HEK293 (cell line): ENCODE measurements around the gene MPST.

DNA sequence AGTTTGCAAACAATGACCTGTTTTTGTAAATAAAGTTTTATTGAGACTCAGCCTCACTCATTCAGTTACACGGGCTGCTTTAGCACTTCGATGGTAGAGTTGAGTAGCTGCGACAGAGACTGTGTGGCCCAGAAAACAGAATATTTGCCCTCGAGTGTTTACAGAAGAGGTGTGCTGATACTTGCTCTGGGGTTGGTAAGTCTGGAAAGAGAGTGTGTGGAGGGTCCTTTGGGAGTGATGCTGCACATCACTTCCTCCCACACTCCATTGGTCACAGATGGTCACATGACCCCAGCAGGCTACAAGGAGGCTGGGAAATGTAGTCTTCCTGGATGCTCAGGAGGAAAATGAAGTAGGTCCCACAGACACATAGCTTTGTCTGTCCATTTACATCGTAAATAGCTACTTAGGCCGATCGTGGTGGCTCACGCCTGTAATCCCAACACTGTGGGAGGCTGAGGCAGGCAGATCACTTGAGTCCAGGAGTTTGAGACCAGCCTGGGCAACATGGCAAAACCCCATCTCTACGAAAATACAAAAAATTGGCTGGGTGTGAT, 34.5 kb downstream of the IFT27 start:
- PRO-cap: no peak
- RRBS, 2 experiments: no CpG with 5 or more reads among the region's 9 CpGs

- PRO-cap: no peak
- RRBS, 2 experiments: no CpG with 5 or more reads among the region's 5 CpGs
Observed at GRCh38 chr22:36901813-36902283, 11.6 kb upstream of the CSF2RB start.

DNA sequence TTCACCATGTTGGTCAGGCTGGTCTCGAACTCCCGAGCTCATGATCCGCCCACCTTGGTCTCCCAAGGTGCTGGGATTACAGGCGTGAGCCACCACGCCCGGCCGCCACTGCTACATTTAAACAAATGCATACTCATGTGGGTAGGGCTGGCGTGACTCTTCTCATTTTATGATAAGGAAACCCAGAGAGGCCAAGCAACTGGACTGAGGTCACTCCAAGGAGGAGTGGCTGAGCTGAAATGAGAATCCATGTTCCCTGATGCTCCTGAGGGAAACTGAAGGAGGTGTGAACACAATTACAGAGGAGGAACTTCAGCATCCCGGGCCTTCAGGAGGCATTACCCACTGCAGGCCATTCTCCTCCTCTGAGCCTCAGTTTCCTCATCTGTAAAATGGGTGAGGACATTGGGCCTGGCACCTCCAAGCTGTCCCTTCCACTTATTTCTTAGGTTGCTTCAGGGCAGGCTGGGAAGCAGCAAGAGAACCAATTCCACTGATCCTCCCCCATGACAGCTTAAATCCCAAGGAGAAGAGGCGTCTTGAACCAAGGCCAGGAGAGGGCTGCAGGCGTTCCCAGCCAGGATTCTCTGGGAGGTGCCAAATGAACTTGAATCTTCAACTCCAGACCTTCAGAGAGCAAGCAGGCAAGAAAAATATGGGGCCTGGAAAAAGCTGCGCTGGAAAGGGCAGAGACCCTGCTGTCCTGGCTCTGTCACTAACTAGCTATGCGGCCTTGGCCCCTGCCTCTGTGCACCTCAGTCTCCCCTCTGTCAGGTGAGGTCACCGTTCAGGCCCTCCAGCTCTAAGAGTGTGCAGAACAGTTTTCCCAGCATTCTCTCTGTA, 2.9 kb downstream of the TST start:
- PRO-cap: no peak
- RRBS, 2 experiments: no CpG with 5 or more reads among the region's 14 CpGs

GRCh38 chr22:37018064-37018469, 1.2 kb downstream of the TST start:
- PRO-cap: no peak
- RRBS, 2 experiments: 92 to 93% methylated on average over 5 of the region's 18 CpGs

- PRO-cap: bidirectional peak, plus-strand start at chr22:37019763, minus-strand start at chr22:37019447; bidirectional peak, plus-strand start at chr22:37020314, minus-strand start at chr22:37020354
- RRBS, 2 experiments: under 1 to 3% methylated on average over 13 to 20 of the region's 57 CpGs
Observed at GRCh38 chr22:37019650-37020542, at the start of gene MPST. TSS of gene MPST (plus strand) at chr22:37019742.

DNA sequence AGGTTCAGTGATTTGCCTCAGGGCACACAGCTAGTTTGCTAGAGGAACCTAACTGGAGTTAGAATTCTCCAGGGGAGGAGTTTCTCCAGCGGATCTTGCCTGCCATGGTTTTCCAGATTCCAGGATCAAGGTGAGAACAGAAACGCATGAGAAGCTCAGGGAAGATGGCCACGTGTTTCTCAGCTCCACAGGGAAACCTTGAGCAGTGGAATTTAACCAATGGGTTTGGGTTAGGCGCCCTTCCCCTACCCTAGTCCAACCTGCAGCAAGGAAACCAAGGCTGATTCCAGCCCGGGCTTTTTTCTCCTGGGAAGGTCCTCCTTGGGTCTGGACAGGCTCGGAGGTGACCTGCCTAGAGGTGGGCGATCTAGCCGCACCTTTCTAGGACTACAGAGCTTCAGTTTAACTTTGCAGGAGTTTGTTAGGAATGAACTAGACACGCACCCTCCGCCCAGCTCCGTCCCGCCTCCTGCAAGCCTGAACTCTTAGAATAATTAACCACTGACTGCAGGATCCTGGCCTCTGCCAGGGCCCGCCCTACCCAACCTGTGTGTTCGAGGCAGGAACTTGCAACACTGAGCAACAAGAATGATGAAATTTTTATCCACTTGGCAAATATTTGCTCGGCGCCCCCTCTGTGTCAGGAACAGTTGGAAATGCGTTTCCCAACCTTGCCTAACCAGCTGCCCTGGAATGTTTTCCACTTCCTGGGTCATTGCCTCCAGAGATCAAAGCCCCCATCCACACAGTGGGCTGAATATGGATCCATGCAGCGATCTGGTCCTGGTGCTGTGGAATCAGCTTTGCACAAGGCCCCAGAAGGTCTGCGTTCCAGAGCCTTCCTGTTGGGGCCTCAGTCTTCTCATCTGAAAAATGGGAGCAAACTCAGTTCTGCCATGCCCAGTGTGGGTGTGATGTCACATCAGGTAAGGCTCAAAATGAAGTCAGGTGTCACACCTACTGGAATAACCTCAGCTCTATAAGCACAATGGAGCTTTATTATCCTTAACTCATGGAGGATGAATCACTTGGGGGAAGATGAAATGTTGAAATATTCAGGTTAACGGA, 13.2 kb downstream of the MPST start:
- PRO-cap: no peak
- RRBS, 2 experiments: no CpG with 5 or more reads among the region's 20 CpGs

- PRO-cap: no peak
- RRBS, 2 experiments: 49 to 86% methylated on average over 3 of the region's 8 CpGs
Observed at GRCh38 chr22:37100476-37101066, 8.9 kb downstream of the TMPRSS6 start.

DNA sequence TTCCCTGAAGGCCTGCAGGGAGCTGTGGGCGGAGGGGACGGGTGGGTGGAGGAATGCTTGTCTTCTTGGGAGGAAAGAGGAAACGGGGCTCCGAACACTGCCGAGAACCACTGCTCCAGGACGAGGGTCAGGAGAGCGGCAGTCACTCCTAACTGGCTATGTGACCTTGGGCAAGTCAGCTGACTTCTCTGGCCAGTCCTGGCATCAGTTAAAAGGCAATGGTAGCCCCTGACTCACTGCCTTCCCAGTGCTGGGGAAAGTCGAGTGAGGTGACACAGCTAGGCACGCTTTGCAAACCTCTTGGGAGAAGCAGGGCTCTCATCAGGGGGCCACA, 16.5 kb downstream of the IL2RB start:
- PRO-cap: no peak
- RRBS, 2 experiments: no CpG with 5 or more reads among the region's 9 CpGs

DNA sequence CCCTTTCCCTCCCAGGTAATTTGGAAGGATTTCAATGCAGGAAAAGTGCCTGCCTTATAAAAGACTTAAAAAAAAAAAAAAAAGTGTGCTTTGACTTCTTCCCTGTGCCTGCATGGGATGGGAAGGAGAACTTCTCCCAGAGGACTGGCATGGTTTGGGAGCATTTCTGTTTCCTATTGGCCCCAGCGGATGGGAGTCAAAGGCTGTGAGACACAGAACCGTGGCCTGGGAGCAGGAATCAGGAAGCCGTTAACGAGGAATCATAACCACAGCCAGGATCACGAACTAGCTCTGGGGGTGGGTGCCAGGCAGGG, 583 bp downstream of the C1QTNF6 start:
- PRO-cap: no peak
- RRBS, 2 experiments: no CpG with 5 or more reads among the region's 5 CpGs

DNA sequence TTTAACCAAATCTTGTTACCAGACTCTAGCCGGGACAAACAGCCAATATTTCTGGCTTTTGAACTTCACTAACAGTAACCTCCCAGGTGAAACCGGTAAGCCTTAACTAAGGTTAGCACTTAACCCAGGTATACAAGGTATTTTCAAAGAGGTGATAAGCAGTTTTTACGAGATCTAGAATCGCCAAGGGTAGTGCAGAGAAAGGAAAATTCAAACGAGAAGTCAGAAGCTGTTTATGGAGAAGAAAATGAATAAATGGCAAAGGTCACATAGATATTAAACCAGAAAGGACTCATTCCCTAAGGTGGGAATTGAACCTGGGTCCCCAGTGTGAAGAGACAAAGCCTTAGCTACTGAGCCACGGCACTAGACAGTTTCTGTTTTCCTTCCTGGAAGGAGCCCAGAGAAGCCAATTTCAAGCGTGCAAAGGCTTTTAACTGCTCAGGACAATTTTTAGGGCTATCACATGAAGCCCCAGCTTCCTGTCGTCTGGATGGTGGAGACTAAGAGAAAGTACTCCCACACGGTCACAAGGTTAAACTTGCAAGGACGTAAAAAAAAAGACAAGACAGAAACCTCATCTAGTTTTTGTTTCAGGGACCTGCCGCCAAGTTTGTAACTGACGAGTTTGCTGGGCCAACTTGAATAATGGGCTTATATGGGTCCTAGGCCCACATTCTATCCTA, 5.7 kb upstream of the C1QTNF6 start:
- PRO-cap: unidirectional peak, minus-strand start at position 377 of the sequence
- RRBS, 2 experiments: 33 to 83% methylated on average over 1 of the region's 12 CpGs

DNA sequence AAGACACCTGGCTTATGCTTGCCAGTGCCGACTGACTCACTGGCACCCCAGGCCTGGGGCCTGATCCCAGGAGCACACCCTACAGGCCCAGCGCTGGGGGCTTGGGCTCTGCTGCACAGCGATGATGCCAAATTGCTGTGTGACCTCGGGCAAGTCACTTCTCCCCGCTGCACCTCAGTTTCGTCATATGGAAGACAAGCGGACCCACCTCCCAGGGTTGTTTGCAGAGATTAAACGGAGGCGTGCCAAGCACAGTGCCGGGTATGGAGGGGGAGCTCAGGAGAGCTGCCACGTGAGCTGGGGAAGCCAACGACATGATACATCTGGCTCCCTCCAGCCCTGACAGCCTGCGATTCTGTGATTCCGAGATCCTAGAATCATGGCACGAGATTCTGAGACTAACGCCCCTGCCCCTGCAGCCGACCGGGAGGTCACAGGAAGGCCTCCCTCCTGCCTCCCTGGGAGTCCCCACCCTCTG, 987 bp downstream of the SSTR3 start:
- PRO-cap: no peak
- RRBS, 2 experiments: no CpG with 5 or more reads among the region's 18 CpGs

DNA sequence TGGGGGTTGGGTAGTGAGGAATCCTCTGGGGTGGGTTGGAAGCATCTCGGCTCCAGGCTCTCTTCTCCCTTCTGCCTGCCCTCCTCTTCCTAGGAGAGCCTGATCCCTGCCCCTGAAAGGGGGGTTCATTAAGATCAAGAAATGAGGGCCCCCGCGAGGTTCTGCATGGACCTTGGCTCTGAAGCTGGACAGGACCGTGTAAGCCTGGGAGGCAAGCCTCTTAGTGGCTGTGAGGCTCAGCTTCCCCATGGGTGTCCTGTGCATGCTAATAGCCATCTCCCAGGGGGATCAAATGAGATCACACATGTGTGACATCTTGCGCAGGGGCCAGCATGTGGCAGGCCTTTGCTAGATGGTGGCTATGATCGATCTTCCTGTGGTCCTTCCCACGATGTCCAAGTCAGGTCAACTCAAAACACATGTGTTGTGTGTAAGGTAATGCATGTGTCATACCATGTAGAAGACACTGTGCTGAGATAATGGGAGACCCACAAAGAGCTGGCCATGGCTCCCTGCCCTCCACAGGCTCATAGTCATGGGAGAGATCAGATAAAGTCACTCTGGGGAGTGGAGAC, 3.8 kb downstream of the RAC2 start:
- PRO-cap: no peak
- RRBS, 2 experiments: no CpG with 5 or more reads among the region's 7 CpGs

DNA sequence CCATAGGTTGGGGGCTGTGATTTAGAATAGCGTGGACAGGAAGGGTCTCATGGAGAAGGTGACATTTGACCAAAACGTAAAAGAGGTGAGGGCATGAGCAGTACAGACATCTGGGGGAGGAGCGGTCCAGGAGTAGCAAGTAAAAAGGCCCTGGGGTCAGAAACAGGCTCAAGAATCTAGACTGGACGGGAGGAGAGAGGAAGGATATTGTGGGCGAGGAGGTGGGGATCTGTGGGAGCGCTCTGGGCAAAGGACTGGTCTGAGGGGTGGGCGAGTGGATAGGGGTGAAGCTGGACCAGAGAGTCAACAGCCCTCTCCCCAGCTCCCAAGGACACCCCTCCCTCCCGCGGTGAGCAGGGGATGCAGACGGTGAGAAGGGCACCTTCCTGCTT, 16.1 kb downstream of the CYTH4 start:
- PRO-cap: no peak
- RRBS, 2 experiments: no CpG with 5 or more reads among the region's 10 CpGs

DNA sequence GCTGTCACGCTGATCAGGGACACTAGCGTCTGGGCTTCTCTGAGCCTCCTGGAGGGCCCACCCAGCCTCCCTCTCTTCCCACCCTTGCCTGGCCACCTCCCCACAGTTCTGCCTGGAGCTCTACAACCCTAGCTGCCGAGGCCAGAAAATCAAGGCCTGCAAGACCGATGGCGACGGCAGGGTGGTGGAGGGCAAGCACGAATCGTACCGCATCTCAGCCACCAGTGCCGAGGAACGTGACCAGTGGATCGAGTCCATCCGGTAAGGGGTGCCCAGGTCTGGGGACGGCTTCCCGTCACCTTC, 29.6 kb downstream of the CYTH4 start:
- PRO-cap: no peak
- RRBS, 2 experiments: no CpG with 5 or more reads among the region's 15 CpGs

GRCh38 chr22:37484077-37484820, 1.9 kb downstream of the MFNG start:
- PRO-cap: no peak
- RRBS, 2 experiments: 85 to 93% methylated on average over 10 to 14 of the region's 32 CpGs

- PRO-cap: no peak
- RRBS, 2 experiments: no CpG with 5 or more reads among the region's 10 CpGs
Observed at GRCh38 chr22:37498561-37498921, 12.4 kb upstream of the MFNG start.

- PRO-cap: no peak
- RRBS, 2 experiments: no CpG with 5 or more reads among the region's 12 CpGs
Observed at GRCh38 chr22:37567126-37567603, 6.9 kb downstream of the CDC42EP1 start.

DNA sequence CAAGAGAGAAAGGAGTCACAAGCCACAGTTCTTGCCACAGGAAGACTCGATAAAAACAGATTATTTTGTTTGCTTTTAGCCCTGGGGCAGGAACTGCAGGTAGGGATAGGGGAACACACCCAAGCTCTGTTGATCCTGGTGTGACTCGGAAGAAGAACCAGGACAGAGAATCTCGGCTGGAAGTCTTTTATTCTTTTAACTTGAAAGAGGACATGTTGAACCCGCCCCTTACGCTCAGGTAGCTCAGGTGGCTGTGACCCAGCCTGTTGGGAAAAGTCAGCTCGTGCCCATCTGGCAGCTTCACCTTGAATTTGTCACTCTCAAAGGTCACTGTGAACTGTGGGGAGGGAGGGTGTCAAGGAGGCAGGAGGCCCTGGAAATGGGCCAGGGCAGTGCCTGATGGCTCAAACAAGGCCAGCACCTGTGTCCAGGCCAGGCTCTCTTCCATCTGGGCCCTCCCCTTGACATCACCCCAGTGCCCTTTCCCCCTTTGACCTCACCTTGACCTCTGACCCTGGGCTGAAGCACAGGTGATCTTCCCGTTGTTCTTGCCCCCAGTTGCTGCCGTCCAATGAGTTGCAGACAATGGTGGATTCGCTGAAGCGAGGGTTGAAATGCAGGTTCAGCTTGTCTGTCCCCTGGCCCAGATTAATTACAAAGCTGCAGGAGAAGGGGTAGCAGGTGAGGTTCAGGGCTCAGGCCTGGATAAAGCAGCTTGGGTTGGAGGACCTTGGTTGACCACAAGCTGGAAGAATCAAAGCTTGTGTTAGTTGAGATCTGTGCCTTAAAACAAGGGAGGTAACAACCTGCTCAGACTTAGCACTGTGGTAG, 9.6 kb downstream of the LGALS2 start:
- PRO-cap: unidirectional peak, plus-strand start at position 317 of the sequence; unidirectional peak, plus-strand start at position 574 of the sequence
- RRBS, 2 experiments: no CpG with 5 or more reads among the region's 10 CpGs

DNA sequence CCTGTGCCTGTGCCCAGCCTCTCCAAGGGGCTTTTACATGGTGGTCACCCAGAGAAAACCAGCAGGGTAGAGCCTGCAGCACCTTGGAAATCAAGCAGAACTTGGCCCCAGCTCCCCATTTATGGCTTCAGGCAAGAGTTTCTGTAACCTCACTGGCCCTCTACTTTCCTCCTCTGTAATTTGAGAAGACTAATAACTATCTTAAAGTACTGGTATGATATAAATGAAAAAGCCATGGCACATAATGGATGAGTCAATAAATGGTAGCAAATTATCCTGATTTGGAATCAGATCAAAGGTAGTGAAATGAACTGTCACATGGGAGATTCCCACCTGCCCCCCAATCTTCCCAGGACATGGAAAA, 6.2 kb upstream of the GGA1 start:
- PRO-cap: no peak

DNA sequence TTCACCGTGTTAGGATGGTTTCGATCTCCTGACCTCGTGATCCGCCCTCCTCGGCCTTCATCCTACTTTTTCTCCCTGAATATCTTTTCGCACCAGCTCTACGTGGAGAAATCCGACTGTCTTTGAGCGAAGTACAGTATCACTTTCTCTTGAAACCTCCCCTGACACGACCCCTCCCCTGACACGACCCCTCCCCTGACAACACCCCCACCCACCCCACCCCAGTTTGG, 887 bp upstream of the GGA1 start:
- PRO-cap: bidirectional peak, plus-strand start outside the sequence, minus-strand start at position 124 of the sequence
- RRBS, 2 experiments: no CpG with 5 or more reads among the region's 11 CpGs